NCI-H460 (cell line): ENCODE measurements around the gene ANGPTL5.

RAMPAGE:
- cytosol, long total RNA, result no peak
- long total RNA, result no peak
- nucleus, long total RNA, result no peak
Observed at GRCh38 chr11:95791413-95792051, 1.2 kb downstream of the CEP57 start.

GRCh38 chr11:96013942-96014746 lies 90.2 kb upstream of the MTMR2 start:
RAMPAGE:
- cytosol, long total RNA, result no peak
- long total RNA, result no peak
- nucleus, long total RNA, result no peak

DNA sequence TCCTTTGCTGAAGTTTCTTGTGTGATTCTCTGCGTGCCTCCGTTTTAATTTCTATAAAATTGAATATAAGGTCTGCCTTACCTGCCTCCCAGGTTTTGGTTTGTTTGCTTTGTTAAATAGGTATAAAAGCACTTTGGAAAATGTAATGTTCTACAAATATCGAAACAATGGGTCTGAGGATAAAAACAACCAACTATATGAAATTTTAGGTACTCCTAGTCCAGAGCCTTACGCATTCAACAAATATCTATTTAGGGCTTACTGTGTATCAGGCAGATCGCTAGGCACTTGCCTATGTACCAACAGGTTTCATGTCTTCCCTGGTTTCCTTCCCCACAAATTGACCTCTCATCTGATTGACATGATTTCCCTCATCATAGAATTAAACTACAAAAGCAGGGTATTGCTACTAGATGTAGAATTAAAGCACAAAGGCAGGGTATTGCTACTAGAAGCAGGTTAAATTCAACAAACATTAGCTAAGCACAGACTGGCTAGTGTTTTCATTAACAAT lies 160.8 kb downstream of the MAML2 start:
RAMPAGE:
- cytosol, long total RNA, result no peak
- long total RNA, result no peak
- nucleus, long total RNA, result no peak

GRCh38 chr11:96196138-96196885 lies 146.7 kb downstream of the MAML2 start:
RAMPAGE:
- cytosol, long total RNA, result no peak
- long total RNA, result no peak
- nucleus, long total RNA, result no peak

DNA sequence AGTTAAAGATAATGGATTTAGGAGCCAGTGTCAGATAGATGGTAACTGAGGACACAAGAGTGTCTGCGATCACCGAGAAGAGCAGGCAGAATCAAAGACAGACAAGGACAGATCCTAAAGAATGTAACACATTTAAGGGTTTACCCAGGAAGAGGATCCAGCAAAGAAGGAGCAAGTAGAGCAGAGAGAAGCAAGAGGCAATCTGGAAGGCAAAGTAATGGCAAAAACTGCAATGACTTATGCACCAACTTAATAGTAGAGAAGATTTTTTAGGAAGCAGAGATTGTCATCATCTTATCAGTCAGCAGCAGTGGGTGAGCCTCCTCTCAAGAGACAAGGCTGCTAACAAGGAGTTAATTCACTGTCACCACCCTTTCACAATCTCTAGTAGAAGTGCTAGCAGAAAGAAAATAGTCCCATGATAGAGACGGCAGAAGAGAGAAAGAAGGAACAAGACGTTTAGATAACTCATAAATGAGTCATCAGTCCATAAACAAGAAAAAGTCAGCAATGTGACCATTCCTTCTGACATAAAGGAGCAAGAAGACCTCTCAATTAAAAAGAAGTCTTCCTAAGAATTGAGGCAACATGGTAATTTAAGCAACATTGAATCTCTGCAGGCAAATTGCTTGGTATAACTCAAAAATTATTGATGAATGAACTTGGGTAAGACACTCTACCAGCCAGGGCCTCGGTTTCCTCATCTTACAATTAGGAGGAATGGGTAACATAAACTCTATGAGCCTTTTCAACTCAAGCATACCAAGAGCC lies 130.5 kb downstream of the MAML2 start:
RAMPAGE:
- cytosol, long total RNA, result no peak
- long total RNA, result no peak
- nucleus, long total RNA, result no peak

RAMPAGE:
- cytosol, long total RNA, result no peak
- long total RNA, result no peak
- nucleus, long total RNA, result no peak
Observed at GRCh38 chr11:96257086-96257590, 85.9 kb downstream of the MAML2 start.

DNA sequence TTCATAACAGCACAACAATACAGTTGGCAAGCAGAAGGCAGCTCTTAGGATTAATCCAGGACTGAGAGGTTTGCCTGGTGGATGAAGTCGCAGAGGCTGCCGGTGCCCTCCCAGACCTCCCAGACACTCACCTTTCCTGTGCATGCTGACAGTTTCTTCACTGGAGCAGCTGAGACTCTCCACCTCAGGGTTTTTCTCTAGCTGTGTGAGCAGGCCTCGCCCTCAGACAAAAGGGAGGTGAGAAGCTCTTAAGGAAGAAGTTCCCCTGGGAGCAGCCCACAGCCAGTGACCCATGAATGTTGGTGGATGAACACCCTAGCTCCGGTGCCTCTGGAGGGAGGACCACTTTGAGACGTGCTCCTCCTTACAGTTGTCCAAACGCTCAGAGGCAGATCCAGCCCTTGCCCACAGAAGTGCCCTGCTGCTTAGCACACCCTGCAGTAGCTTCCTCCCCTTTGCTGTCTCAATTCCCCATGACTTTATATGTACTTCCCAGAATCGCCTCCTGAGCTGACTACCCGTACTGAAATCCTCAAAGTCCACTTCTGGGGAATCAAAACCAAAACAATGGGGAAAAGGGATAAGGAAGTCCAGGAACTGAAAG lies 43.6 kb downstream of the MAML2 start:
RAMPAGE:
- cytosol, long total RNA, result no peak
- long total RNA, result no peak
- nucleus, long total RNA, result no peak

DNA sequence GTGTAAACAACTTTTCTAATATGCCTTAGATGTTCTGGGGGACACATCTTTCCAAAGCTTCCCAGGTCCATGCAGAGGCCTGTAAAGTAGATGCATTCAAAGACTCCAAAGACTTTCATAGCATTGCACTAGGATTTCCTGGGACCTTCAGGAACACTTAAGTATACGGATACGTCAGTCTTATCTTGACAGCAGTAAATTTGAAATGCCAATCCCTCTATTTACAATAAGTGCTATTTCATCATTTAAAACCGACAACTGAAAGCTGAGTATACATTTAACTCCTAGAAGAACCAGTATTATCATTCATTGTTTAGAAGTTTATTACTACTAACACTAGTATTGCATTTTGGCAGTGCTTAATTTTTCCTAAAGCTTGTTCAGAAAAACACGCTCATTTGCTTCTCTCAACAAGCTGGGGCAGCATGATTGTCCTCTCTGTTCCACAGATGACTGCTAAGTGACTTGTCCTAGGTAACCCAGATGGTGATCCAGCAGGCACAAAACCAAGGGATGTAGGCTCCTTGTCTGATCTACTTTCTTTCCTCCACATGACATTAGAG lies 5.5 kb downstream of the MAML2 start:
RAMPAGE:
- cytosol, long total RNA, result no peak
- long total RNA, result no peak
- nucleus, long total RNA, result no peak

GRCh38 chr11:96622161-96622651 lies 232.4 kb downstream of the JRKL start:
RAMPAGE:
- cytosol, long total RNA, result no peak
- long total RNA, result no peak
- nucleus, long total RNA, result no peak

DNA sequence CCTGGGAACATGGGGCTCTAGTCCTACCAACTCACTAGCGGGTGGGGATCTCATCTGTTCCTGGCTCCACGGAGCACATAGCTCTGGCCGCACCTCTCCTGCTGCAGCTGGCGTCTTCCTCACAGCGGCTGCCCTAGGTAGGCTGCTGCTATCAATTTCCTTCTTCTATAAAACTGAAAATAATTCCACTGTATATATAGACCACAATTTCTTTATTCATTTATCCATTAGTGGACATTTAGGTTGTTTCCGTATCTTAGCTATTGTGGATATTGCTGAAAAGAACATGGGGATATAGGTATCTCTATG lies 812.1 kb upstream of the CNTN5 start:
RAMPAGE:
- cytosol, long total RNA, result no peak
- long total RNA, result no peak
- nucleus, long total RNA, result no peak

RAMPAGE:
- cytosol, long total RNA, result no peak
- long total RNA, result no peak
- nucleus, long total RNA, result no peak
Observed at GRCh38 chr11:100585654-100585929, 101.5 kb upstream of the ARHGAP42 start.

DNA sequence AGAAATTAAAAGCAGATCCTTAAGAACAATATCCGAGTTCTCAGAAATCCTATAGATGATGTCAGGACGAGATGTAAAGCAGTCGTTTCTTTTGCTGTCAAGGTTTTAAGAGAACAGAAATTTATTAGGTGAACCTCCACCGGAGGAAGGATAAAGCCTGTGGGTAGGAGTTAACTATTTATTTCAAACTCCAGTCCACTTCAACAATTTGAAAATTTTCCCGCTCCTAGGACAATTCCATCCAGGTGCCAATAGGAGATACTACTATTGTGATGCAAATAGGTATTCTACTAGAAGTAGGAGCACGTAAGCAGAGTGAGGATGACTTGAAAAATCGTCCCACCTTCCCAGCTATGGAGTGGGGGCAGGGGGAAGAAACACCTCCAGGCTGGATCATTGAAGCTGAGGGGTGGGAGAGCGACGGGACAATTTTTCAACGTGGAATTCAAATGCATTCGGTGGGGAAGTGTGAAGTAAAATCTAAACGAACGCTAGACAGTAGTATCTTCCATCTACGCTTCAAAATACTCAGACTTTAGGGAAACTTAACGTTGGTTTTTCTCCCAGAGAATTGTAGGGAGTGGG lies 661 bp upstream of the ARHGAP42 start:
RAMPAGE:
- cytosol, long total RNA, result no peak
- long total RNA, result no peak
- nucleus, long total RNA, result no peak

GRCh38 chr11:100719259-100719713 lies 32.2 kb downstream of the ARHGAP42 start:
RAMPAGE:
- cytosol, long total RNA, result no peak
- long total RNA, result no peak
- nucleus, long total RNA, result no peak

DNA sequence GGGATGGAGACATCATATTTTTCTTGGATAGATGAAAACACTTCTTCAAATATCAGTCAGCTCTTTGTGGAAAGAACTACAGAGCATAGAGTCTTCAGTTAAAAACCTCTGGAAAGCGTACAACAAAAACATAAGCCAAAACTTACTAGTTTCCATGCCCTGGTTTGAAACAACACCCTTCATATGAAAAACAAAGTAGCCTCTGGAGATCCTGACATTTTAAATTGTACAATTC lies 7.0 kb upstream of the CEP126 start:
RAMPAGE:
- cytosol, long total RNA, result no peak
- long total RNA, result no peak
- nucleus, long total RNA, result no peak

RAMPAGE:
- cytosol, long total RNA, result no peak
- long total RNA, result no peak
- nucleus, long total RNA, result no peak
Observed at GRCh38 chr11:101916314-101916825, at the start of gene ANGPTL5. ANGPTL5 (minus strand) TSS chr11:101916522.

GRCh38 chr11:102164945-102166018 lies 55.0 kb downstream of the YAP1 start:
RAMPAGE:
- cytosol, long total RNA, result no peak
- long total RNA, result no peak
- nucleus, long total RNA, result no peak

DNA sequence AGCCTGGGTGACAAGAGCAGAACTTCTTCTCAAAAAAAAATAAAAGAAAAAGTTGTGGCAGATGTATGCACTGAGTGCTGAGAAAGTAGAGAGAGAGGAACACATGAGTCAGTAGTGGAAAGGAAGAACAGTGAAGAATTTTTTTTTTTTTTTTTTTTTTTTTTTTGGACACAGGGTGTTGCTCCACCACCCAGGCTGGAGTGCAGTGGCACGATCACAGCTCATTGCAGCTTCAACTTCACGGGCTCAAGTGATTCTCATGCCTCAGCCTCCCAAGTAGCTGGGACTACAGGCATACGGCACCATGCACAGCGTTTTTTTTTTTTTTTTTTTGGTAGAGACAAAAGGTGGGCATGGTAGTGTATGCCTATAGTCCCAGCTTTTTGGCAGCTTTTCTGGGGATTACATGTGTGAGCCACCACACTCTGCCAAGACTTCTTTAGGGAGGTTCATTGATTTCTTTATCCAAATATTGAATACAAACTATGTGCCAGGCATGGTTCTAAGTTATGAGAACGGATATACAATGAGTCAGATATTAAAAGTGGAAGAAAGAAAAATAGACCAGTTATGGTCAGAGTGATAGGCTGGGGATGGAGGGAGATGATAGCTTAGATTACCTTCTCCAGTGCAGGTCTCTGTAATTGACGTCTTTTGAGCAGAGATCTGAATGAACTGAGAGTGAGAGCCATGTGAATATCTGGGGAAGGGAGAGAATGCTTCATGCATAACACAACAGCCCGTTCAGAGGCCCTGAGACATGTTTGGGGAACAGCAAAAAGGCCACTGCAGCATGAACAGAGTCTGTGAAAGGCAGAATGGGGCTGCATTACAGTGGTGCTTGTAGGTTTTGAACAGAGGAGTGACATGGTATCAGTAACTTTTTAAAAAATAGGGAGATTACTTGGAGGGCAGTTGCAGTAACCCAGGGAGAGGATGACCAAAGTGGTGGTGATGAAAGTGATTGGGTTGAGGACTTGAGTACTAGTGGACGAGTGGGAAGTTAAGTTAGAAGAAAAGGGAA lies 62.2 kb downstream of the YAP1 start:
RAMPAGE:
- cytosol, long total RNA, result no peak
- long total RNA, result no peak
- nucleus, long total RNA, result no peak

DNA sequence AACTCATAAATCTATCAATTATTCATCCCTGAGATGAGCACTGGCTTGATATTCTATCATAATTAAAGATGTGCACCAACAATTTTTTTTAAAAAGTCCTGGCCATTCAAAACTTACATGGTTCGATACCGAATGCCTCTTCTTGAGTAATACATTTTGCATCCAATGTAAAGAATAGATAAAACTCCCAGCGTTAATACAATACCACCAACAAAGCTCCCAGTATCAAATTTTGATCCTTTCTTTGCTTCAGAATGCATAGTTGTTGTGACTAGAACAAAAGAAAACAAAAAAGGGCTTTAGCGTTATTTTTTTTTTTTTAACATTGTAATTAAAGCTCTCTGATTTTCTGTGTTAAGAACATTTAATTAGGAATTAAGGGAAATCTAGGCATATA lies 51.1 kb downstream of the TMEM123 start:
RAMPAGE:
- cytosol, long total RNA, result no peak
- long total RNA, result no peak
- nucleus, long total RNA, result no peak

RAMPAGE:
- cytosol, long total RNA, result no peak
- long total RNA, result no peak
- nucleus, long total RNA, result no peak
Observed at GRCh38 chr11:103090783-103091704, 916 bp downstream of the DCUN1D5 start.

DNA sequence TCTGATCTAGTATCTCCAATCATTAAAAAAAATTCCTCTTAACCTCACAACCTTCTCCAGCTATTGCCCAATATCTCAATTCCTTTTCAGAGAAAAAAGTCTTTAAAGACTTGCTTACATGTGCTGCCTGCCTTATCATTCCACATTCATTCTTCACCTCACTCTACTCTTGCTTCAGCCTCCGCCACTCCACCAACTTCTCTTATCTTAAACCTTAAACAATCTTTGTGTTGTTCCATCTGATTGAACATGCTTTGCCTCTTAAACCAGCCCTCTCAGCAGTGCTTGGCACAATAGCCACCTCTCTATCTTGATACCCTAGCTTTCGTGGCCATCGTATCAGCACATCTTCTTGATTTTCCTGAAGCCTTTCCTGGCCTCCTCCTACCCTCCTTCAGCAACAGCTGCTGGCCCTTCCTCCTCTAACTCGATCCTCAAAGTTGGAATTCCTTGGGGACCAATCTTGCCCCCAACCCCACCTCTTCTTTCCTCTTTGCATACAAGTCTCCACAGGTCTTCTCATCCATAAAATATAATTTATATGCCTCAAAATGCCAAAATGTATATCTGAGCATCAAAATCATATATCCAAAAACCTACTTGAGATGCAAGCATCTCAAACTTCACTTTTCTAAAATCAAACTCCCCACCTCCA lies 57.5 kb downstream of the DDI1 start:
RAMPAGE:
- cytosol, long total RNA, result no peak
- long total RNA, result no peak
- nucleus, long total RNA, result no peak